Pericardium fibroblast (primary cell): ENCODE data around the genes LRRN4 and PLCB4.

DNA sequence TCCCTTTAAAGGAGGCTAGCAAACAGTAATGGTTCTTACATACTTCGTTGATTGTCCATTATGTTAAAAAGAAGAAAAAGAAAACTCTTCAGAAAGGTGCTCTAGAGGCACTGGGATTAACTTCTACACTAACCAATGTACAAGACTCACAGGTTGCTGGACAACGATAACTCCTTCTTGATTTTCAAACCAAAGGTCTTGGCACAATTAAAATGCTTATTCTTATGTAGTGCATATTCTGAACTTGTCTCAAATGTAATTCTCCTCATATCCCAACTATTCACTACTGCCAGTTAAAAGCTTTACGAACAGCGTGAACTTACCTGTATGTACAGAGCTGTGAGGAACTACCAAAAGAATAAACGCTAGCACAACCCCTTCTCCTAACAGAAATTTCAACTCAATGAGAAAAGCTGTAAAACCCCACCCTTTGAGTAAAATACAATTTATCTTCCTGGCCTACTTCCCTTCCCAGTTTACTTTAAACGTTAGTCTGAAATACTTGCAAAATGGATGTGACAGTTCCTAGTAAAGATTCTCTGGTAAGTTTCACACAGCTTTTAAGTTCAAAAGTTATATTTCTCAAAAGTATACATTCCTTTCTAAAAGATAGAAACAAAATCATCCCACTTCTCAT is 26.2 kb downstream of the GPCPD1 start:
- RAMPAGE, long total RNA, result no peak

- RAMPAGE, long total RNA, result no peak
These were observed 34.7 kb upstream of the GPCPD1 start for GRCh38 chr20:5645458-5646018.

DNA sequence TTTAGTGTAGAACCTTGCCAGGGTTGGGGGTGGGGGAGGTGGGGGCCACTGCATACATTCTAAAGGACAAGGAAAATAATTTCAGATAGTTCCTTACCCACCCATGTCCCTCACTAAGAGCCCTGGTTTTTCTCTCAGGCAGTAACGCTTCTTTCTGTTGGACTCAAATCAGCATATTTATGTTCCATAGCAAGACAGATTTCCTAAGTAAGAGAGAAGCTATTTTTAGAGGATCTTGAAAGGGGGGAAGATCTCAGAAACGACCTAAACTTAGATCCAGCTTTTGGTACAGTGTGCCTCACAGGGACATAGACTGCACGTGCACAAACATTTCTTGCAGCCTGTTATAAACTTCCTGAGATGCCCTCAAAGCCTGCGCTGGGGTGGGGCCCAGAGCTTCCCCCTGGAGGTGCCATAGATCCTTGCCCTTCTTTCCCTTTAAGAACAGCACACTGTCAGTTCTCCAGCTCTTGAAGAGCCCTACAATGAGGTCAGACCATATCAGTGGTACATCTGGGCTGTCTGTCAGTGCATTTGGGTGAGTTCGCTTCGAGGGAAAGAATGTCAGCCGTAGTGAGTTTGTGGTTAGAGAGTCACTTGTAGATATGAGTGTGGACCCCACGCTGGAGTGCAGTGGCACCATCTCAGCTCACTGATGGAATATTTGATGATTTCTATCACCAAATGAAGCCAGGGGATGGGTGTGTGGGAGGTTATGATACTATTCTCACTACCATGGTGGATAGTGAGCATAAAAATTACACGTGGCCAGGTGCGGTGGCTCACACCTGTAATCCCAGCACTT is 48.7 kb upstream of the GPCPD1 start:
- RAMPAGE, long total RNA, result no peak

GRCh38 chr20:5848413-5848612 is 63.0 kb upstream of the CHGB start:
- RAMPAGE, long total RNA, result no peak

DNA sequence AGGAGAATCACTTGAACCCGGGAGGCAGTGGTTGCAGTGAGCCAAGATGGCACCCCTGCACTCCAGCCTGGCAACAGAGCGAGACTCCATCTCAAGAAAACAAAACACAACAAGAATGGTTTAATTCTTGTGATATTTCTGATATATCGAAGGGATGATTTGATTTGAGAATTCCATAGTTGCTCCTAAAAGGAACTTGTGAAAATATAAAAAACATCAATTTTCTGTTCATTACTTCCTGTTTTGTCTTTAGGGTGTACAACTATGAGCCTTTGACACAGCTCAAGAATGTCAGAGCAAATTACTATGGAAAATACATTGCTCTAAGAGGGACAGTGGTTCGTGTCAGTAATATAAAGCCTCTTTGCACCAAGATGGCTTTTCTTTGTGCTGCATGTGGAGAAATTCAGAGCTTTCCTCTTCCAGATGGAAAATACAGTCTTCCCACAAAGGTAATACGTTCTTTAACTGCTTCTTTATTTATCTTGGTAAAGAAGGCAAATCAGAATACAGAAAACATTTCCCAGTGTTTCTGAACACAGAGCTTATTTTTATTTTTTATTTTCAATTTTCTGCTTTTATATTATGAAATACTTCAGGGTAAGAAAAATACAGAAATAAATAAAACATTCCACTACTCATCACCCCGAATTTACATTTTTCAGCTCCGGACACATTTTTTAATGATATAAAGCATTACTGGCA is 8.0 kb downstream of the MCM8 start:
- RAMPAGE, long total RNA, result no peak

DNA sequence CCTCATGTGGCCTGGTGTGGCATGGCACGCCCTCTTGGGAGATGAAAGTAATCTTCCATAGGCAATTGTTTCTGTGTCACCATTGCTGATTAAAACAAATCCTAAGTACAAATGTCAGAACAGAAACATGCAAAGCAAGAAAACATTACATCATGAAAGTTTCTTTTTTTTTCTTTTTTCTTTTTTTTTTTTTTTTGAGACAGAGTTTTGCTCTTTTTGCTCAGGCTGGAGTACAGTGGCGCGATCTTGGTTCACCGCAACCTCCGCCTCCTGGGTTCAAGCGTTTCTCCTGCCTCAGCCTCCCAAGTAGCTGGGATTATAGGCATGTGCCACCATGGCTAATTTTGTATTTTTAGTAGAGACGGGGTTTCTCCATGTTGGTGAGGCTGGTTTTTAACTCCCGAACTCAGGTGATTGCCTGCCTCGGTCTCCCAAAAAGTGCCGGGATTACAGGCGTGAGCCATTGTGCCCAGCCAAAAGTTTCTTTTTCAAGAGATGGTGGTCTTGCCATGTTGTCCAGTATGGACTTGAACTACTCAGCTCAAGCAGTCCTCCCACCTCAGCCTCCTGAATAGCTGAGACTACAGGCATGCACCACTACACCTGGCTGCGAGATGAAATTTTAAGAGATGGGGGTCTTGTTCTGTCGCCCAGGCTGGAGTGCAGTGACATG is 8.8 kb upstream of the CRLS1 start:
- RAMPAGE, long total RNA, result no peak

GRCh38 chr20:6007001-6007534 is 1.1 kb downstream of the CRLS1 start:
- RAMPAGE, long total RNA, result no peak

DNA sequence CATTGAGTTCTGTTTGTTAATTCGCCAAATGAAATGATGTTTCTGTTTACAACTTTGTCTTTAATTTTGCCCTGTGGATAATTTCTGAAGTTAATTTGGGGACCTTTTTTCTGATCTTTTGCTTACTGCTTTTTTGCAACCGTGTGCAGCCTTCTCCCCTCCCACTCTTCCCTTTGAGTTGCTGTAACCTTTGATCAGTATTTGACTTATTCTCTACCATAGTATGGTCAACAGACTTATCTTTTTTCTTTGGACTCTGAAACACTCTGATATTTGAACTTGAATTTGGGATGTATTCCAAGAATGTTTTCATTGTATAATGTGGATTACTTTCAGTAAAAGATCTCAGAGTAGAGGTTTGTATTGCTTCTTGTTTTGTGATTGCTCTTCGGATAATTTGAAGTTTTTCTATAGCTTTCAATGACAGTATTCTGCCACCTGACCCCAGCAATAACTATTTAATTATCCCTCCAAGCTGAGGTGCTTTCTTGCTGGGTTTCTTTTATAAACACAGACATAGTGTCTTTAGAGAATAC is 1.7 kb downstream of the CRLS1 start:
- RAMPAGE, long total RNA, result no peak

DNA sequence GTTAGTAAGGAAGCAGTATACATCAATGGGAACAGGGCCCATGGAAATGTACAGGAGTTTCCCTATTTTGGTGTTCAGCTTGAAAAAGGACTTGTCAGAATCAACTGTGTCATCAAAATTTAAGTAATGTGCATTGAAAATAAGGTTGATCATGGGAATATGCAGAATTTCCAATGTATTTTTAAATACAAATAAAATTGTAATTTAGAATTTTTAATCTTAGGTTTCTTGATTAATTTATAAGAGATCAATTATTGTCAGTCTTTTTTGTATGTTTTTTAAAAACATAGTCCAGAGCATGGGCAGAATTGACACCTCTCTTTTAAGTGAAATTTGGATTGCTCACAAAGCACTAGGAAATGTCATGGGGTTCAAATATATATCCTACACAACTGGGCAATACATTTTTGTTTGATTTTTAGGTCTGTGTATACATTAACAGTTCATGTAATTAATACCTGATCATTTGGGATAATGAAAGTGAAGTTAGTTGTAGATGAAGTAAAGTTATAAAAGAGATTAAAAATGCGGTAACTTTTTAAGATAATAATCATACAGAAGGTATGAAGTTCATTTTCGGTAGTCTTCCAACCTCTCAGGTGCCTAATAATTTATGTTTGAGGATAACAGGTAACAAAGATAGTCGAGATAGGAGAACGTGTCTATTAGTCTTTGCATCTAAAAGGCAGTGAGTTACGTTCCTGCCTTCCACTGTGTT is 16.5 kb downstream of the LRRN4 start:
- RAMPAGE, long total RNA, result no peak

DNA sequence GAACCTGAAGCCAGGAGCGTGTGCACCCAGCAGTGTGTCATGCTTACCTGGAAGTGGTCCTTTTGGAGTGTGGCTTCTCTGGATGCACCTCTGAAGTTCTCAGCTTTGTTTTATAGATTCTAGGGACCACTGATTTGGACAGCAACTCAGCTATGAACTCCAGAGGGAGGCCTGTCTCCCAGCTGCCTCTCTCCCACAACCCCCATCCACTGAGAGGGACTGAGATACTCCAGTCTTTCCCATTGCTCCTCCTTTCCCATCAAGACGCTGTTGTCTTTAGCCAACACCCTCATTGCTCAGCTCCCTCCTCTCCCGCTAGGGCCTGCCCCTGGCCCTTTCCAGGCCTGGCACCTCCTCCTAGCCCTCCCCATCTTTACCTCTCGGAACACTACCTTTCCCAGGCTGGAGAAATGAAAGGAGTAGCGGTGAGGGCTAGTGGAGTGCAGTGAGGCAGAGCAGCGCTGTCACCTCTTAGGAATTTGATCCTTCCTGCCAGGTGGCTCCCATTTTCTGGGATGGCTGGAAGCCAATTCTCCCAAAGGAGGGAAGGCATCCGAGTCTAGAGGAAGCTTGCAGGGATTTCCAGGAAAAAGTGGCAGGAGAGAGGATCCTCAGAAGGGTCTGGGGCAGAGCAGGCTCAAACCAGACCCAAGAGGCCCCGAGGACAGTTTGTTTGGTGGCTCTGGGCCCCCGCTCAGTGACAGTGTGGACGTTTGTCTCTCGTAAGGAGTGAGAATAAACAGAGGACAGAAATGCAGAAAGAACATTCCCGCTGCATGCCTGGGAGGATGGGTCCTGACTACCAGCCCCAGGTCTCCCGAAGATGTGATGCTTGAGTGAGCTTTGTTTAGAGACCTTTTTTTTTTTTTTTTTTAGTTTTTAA is at the start of gene LRRN4:
LRRN4 (minus strand) TSS at position 278 of the 883 bp plus-strand sequence.
- RAMPAGE, long total RNA, result no peak

DNA sequence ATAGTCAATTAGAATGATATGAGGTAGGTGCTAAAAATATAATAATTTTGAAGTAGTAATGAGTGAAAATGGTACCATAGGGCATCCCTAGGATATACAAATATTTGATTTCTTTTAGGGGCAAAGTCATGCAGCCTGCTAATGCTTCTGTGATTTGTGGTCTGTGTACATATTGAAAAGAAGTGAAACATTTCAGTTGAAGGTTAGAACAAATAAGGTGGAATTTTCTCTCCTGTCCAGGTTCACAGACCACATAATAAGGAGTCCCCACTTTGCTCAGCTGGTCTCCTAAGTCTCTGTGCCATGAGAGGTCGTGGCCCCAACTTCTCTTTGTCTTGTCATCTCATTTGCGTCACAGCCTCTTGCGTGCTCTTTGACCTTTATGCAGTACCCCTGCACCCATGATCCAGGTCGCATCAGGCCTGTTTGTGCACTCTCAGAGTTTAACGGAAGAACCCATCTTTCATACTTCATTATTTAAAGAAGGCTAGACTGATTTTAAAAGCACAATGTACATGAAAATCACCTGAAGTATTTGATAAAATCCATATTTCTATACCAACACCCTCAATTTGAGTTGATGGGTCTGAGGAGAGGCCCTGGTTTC is 110.4 kb upstream of the BMP2 start:
- RAMPAGE, long total RNA, result no peak

GRCh38 chr20:7699464-7699689 is 240.9 kb downstream of the HAO1 start:
- RAMPAGE, long total RNA, result no peak

DNA sequence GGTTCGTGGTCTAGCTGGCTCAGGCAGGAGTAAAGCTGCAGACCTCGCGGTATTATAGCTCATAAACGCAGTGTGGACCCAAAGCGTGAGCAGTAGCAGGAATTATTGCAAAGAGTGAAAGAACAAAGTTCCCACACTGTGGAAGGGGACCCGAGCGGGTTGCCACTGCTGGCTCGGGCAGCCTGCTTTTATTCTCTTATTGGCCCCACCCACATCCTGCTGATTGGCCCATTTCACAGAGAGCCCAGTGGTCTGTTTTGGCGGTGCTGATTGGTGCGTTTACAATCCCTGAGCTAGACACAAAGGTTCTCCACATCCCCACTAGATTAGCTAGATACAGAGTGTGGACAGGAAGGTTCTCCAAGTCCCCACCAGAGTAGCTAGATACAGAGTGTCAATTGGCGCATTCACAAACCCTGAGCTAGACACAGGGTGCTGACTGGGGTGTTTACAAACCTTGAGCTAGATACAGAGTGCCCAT is 137.3 kb downstream of the HAO1 start:
- RAMPAGE, long total RNA, result no peak

- RAMPAGE, long total RNA, result no peak
These were observed 18.9 kb downstream of the TMX4 start for GRCh38 chr20:8000406-8001259.

DNA sequence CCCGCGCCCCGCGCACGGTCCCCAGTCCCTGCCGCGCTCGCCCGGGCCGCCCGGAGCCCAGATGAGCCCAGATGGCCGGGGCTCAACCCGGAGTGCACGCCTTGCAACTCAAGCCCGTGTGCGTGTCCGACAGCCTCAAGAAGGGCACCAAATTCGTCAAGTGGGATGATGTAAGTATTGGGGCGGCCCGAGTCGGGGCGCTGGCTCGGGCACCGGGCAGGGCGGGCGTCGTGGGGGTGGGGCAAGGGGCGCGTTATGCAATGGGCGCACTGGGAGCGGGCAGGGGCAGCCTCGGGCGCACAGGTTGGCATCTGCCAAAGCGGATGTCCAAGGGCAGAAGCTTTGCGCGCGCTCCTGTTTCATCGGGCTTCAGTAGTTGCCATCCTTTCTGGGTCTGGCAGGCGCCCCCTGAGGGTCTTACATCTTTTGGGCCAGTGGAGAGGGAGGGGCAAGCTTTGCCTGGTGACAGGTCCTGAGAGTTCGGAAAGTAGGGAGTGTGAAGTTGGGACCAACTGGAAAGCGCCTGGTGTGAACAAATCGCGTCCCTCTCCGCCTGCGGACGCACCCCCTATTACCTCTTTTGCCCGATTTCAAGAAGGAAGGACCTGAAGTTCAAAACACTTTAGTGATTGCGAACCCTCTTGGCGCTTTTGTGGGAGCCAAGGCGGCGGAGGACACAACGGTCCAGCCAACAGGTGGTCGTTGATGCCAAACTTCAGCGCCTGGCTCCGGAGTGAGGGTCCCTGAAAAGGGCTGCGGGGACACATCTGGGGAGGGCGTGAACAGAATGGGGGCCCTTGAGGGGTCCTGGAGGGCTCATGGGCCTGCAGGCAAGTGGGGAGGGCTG is 738 bp downstream of the PLCB1 start:
- RAMPAGE, long total RNA, result no peak

GRCh38 chr20:9068769-9069888 is at the start of gene PLCB4:
TSS of gene PLCB4 (plus strand) at chr20:9069087.
- RAMPAGE, long total RNA, result no peak

GRCh38 chr20:10434387-10434912 is 428 bp upstream of the MKKS start:
- RAMPAGE, long total RNA, result no peak

GRCh38 chr20:10652773-10653262 is 21.0 kb downstream of the JAG1 start:
- RAMPAGE, long total RNA, result no peak

DNA sequence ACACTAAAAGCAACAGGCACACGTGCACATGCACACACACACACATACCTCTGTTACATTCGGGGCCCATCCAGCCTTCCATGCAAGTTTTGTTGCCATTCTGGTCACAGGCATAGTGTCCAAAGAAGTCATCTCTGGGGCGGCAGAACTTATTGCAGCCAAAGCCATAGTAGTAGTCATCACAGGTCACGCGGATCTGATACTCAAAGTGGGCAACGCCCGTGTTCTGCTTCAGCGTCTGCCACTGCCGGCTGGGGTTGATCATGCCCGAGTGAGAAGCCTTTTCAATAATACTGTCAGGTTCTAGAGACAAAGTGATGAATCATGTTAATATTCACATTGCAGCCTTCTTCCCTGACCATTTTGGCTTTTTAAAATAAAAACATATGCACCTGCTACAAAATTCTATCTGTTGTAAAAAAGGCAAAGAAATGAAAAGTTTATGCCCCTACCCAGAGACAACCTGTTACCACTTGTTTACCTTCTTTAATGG is 15.3 kb downstream of the JAG1 start:
- RAMPAGE, long total RNA, result no peak

- RAMPAGE, long total RNA, result no peak
These were observed 1.2 kb downstream of the JAG1 start for GRCh38 chr20:10672415-10673269.